ENCODE measurements around a stretch of chr2.

DNA sequence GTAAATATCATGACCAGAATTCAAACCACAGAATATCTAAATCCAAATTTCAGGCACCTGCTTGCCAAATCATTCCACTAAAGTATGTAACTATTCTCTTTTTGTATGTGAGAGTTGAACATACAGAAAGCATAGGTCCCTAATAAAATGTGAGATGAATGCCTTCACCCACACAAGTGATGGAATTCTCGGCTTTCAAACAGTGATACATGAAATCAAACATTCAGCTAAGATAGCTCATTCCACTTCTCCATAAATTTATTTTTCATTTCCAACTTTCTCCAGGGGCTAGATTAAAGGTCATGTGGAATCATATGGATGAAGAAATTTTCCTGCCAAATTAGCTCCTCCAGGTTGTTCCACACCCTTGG is 721.6 kb downstream of the SUCLG1 start:
- RRBS: no CpG with 5 or more reads among the region's 1 CpG

DNA sequence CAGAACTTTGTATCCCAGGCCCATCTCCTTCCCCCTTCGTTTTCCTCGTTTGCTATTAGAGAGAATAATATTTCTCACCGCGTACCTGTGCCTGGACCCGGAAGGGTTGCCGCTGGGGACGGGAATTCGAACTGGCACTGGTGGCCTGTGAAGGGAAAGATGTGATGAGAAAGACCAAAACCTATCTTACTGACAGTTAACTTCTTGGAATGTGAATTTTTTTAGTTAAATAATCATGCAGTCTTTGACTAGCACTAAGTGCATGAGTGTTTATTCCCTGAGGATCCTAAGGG is 558 bp upstream of the SUCLG1 start:
- RRBS: no CpG with 5 or more reads among the region's 8 CpGs

DNA sequence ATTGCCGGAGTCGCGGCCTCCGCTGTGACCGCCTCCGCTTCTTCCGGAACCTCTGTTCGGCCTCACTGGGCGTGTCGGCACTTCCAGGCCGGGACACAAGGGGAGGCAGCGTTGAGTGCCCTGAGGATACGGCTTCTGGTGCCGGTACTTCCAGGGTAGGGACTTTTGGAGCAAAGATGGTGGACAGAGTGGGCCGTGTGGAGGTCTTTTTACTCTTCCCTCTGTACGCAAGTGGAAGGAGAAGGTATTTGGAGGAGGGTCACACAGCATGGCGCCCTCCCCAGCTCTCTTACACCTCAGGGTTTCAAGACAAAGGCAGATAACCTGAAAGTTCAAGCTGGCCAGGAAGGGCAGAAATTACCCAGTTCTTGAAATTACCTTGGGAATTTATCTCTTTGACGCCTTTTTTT is 56.9 kb downstream of the TRABD2A start:
- RRBS: 97% methylated on average over 14 of the region's 18 CpGs

GRCh38 chr2:84829979-84830625 is 50.8 kb downstream of the TRABD2A start:
- RRBS: no CpG with 5 or more reads among the region's 16 CpGs

- RRBS: no CpG with 5 or more reads among the region's 5 CpGs
Observed at GRCh38 chr2:84888737-84889403, 8.0 kb upstream of the TRABD2A start.

- RRBS: 2% methylated on average over 8 of the region's 46 CpGs
Observed at GRCh38 chr2:84905957-84906948, 797 bp downstream of the TMSB10 start.

GRCh38 chr2:84919821-84920750 is 14.6 kb downstream of the TMSB10 start:
- RRBS: no CpG with 5 or more reads among the region's 12 CpGs

GRCh38 chr2:84926729-84927406 is 21.4 kb downstream of the TMSB10 start:
- RRBS: no CpG with 5 or more reads among the region's 24 CpGs

GRCh38 chr2:84957647-84959027 is 12.8 kb upstream of the KCMF1 start:
- RRBS: no CpG with 5 or more reads among the region's 16 CpGs

DNA sequence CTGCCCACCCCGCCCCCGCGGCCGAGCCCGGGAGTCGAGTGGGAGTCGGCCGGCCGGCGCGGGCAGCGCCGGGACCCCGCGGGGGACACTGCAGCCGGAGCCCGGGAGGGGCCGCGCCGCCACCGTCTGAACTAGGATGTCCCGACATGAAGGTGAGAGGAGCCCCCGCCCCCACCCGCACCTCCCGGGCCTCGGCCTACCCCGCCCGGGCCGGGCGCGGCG is 266 bp downstream of the KCMF1 start:
- RRBS: 2% methylated on average over 13 of the region's 32 CpGs

DNA sequence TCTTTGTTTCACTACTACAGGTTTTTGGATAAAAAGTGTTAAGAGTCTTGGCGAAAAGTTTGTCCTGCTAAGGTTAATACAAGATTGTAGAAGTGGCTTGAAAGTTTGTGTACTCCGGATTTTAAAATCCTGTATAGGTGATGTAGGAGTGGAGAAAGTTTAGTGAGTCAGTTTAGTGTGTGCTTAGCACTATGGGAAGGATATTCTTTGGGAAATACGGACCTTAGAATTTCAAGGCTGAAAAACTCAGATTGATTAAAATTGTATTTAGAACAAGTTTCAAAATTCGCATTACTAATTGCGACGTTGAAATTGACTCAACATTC is 1.5 kb downstream of the KCMF1 start:
- RRBS: no CpG with 5 or more reads among the region's 6 CpGs

DNA sequence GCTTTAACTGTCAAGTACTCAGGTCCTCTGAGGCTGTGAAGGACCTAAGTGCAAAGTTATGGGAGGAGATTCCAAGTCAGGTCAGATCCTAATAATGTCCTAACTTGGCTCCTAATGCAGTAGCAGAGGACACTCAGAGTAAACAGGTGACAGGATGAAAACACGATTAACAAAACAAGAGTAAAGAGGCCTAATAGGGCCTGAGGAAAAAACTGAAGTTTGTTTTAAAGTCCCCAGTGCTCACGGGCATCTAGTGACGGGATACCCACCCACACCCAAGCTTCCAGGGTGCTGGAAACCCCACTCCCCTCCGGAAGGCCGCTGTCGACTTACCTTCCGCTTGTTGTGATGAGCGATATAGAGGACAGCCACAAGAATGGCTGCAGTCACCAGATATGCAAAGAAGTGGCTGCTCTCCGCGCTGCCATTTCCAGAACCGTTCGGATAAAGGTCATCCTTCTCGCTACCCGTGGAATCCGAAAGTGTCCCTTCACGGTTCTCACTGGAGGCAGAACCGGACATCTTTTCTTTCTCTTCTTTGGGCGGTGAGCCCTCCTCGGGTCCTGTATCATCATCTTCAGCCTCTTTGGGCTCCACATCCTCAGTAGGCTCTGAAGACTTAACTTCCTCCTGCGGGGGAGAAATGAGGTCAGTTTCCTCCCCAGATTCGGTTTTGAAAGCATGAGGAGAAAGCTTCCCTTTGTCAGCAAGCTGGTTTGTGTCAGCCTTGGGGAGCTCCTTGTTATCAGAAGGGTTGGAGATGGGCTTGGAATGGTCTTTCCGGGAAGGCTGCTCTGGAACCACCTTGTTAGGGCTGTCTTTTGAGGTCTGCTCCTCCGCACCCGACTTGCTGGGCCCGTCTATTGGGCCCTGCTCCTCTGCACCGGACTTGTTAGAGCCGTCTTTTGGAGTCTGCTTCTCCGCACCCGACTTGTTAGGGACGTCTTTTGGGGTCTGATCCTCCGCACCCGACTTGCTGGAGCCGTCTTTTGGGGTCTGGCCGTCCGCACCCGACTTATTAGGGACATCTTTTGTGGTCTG is 1.3 kb downstream of the TGOLN2 start:
- RRBS: 0% methylated on average over 3 of the region's 36 CpGs

GRCh38 chr2:85428134-85429256 is 10.0 kb downstream of the SH2D6 start:
- RRBS: no CpG with 5 or more reads among the region's 15 CpGs

DNA sequence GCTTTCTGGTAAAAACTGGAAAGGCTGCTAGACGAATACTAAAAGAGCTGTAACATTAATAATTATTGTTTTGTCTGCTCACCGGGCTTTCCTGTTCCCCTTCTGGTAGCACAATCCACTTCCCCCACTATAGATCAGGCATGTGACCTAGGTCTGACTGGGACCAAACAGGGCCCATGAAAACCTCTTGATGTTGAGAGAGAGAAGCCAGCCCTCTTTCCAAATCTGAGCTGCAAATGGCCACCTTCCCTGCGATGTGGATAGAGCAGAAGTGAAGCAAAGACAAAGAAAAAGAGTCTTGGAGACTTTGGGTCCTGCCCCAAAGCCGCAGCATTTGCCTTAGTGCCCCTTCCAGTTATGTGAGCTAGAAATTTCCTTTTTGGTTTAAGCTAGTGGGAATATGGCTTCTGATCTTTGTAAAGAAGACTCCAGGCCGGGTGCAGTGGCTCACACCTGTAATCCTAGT is 23.4 kb downstream of the SH2D6 start:
- RRBS: no CpG with 5 or more reads among the region's 5 CpGs

DNA sequence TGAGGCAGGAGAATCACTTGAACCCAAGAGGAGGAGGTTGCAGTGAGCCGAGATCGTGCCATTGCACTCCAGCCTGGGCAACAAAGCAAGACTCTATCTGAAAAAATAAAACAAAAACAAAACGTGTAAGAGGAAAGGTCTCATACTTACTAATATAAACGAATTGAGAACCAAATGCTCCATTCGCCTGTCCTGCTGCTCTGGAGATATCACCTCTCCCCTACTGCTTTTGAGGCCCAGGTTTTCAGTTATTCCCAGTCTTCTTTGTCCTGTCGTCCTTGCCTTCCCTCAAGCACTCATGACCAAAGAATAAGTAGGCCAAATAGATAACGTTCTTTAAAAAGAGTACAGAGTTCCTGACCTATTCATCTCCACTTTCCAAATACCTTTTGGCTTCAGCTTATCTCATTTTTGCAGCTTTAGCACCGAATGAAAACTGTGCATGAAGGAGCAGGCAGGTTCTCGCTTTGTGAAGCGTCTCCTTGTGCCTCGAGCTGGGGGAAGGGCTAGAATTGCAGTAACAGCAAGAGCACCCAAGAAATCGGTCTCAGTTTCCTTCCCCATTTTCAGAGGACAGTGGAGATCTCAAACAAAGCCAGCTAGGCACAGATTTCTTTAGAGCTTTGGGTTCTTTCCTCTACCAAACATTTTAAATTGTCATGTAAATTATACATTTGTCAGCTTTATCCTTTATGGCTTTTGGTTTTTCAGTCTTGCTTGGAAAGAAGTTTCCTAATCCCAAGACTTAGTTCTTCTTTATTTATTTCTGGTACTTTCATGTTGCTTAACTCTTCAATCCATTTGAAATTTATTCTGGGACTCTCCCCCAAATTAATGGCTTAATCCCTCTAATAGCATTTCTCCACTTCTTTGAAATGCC is 38.8 kb upstream of the MAT2A start:
- RRBS: no CpG with 5 or more reads among the region's 12 CpGs

DNA sequence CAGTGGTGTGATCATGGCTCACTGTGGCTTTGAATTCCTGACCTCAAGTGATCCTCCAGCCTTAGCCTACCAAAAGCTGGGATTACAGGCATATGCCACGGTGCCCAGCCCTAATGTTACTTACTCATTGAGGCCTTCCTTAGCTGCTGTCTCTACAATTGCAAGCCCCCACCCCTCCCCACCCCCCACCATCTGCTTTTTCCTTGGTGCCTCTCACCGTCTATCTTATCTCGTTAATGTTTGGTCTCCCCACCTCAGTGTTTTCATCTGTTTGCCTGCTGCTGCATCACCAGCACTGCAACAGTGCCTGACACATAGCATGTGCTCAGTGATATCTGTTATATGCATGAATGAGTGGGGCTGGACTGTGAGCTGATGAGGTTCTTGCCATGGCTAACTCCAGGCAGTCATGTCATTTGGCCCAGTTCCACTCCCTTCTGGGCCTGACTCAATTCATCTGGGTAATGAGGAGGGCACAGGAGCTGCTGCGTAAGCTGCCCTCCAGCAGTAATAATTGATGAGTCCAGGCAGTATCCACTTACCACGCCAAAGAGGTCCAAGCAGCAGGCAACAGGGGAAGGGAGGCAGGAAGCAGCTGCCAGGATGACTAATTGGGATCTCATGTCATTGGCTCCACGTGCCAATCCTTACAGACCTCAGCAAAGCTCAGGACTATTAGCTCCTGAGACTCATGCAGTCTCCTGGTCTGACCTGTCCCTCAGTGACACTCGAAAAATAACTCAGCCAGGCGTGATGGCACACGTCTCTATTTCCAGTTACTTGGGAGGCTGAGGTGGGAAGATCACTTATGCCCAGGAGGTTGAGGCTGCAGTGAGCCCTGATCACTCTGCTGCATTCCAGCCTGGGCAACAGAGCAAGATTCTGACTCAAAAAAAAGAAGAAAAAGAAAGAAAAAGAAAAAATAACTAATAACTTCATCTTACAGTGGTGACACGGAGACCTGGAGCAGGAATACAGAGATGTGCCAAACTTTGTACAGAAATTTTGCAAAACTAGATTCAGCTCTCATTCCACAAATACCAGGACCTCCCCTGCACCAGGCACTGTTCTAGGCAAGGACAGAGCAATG is 34.1 kb upstream of the MAT2A start:
- RRBS: no CpG with 5 or more reads among the region's 10 CpGs

DNA sequence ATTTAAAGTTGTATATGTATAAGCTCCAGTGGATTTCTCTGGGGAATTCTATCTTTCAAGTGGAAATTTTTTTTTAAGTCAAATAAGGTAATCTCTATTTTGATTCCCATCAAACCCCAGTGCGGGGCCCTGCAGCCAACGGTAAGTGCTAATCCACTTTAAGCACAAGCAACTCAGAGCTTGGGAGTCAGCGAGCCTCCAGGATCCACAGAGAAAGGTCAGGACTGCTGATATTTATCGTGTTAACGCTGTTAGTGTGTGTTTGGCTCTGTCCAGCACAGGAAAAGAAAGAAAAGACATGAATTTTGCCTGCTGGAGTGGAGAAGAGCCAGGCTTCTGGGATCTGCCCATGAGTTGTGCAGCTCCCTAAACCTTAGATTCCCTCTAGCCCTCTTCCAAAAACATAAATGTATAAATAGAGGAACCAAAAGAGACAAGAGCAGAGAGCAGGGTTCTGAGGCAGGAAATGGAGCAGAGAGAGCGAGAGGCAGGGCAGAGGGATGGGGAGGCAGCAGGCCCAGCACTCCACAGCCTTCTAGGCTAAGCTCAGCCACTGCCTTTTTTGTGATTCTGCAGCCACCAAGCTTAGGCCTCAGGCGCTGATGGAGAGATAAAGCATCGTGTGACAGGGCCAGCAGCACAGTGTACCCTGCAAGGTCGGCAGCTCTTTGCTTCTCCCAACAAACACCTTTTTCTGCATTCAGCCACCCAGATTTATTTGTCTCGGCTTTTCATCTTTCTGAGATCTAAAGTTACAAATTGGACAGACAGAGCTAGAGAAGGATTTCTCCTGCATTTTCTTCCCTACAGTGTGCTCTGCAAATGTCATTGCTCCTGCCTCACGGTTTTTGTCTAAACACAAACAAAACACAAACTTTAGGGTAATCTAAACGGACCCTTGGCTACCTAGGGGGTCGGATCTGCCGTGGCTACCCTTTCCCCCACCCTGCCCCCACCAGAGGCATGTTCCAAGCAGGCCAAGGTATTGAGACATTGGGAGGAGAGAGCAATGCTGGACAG is 14.5 kb upstream of the MAT2A start:
- RRBS: no CpG with 5 or more reads among the region's 14 CpGs

DNA sequence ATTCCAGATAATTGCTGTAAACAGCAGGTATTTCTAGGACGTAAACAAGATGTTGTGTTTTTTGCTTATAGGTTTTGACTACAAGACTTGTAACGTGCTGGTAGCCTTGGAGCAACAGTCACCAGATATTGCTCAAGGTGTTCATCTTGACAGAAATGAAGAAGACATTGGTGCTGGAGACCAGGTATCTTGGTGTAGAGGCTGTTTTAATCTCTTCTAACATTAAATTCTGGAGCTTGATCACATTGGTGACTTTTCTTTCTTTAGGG is 2.5 kb downstream of the MAT2A start:
- RRBS: no CpG with 5 or more reads among the region's 2 CpGs

- RRBS: 90% methylated on average over 2 of the region's 8 CpGs
Observed at GRCh38 chr2:85547634-85548658, 9.0 kb downstream of the MAT2A start.

- RRBS: no CpG with 5 or more reads among the region's 4 CpGs
Observed at GRCh38 chr2:85708375-85709191, 14.4 kb downstream of the GNLY start.